Epithelial cell of prostate (primary cell): ENCODE data around the gene SMIM24.

DNA sequence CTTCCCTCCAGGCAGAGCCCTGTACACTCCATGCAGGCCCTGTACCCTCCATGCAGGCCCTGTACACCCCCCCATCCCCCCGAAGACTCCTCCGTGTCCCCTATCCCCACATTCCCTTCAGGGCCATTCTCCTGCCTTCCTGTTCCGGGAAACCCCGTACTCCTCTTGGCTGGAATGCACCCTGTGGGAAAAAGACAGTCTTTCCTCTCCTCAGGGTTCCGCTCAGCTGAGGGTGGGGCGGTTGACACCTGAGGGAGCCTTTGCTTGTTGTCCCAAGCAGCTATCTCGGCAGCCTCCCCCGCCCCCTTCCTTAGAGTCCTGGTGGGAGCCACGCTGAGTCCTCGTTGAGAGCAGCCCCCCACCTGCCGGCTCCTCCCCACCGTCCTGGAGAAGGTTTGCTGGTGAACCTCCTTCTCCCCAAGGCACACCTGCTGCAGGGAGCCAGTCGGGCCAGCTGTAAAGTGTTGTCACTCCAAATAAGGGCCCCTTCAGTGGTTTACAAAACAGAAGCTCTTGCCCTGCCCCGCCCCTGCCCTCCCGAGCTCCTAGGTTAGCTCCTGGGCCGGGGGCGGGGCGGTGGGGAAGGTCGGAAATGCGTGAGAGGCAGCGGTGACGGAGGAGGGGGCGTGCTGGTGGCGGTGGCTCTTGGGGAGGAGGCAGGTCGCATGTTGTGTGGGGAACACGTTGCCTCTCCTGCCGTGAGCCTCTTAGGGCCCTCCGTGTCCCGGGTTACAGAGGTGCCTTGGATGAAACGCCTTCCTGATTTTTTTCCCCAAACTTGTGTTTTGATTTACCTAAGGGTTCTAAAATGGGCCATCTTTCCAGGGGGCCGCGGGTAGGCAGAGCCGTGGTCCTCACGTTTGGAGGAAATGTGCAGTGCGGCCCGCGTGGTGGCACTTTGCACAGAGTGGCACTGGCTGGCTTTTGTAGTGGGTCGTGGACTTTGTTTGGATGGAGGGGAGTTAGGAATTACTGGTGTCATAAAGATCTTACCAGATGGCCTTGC lies 1.6 kb downstream of the GNA11 start:
- RRBS = no CpG with 5 or more reads among the region's 38 CpGs

GRCh38 chr19:3098397-3099381 lies 4.5 kb downstream of the GNA11 start:
- RRBS = 6% methylated on average over 10 of the region's 47 CpGs

DNA sequence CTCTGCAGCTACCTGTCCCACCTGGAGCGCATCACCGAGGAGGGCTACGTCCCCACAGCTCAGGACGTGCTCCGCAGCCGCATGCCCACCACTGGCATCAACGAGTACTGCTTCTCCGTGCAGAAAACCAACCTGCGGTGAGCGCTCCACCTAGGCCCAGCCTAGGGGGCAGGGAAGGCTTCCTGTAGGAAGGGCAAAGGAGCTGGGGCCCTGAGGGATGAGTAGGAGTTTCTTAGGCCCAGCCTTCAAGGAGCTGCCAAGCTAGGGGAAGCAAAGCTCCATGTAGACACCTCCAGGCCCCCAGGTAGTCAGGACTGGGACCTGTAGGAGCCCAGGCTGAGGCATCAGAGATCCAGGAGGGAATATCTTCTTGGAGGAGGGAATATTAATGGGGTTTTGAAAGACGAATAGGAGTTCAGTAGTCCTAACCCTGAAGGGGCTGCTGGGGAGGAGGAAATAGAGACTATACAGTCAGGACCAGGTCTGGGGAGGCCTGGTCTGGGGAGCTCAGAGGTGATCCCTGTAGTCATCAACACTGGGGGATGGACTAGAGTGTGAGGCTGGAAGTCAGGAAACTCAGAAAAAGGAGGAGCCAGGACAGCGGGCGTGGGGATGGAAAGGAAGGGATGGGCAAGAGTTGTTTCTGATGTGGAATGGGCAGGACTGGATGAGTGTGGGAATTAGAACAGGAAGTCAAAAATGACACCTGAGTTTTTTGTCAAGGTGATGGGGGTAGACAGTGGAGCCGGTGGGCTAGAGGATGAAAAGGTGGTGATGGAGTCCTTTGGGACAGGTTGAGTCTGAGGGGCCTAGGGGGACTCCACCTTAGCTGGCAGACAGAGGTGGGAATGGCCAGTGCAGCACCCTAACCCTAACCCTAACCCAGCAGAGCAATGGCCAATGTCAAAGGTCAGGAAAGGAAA lies 16.1 kb downstream of the GNA15 start:
- RRBS = no CpG with 5 or more reads among the region's 14 CpGs

- RRBS = 88% methylated on average over 4 of the region's 41 CpGs
These were observed 1.0 kb downstream of the S1PR4 start for GRCh38 chr19:3179498-3180105.

DNA sequence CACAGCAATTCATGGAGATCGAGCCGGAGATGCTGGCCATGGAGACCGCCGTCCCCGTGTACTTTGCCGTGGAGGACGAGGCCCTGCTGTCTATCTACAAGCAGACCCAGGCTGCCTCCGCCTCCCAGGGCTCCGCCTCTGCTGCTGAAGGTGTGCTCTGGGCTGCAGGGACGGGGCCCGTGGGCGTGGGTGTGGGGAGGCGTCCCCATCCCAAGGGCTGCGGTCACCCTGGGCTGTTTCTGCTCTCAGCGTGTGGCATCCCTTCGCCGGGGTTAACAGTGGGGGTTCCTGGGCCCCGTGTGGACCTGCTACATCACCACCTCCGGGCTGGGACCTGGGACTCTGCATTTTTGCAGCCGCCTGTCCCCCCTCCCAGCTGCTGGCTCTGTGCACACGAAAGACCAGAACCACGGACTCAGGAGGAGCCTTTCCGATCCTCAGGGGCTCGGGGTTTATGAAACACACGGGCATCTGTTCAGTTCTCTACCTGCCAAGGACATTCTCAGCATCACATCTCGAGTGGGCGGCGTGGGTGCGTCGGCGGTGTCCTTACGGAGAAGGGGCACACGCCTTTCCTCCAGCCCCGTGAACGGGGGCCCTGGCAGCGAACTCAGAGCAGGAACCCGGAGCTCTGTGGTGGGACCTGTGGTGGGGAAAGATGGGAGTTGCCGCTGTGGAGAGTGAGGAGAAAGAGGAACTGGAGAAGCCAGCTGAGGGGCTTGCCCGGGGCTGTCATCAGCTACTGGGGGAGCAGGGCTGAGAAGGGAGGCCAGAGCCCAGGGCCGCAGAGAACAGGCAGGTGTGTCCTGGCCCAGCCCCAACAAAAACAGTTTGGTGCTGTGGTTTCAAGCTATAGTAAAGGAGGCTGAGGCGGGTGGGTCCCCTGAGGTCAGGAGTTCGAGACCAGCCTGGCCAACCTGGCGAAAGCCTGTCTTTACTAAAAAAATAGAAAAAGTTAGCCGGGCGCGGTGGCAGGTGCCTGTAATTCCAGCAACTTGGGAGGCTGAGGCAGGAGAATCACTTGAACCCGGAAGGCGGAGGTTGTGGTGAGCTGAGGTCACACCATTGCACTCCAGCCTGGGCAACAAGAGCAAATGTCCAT lies 7.9 kb downstream of the NCLN start:
- RRBS = 77% methylated on average over 5 of the region's 48 CpGs

DNA sequence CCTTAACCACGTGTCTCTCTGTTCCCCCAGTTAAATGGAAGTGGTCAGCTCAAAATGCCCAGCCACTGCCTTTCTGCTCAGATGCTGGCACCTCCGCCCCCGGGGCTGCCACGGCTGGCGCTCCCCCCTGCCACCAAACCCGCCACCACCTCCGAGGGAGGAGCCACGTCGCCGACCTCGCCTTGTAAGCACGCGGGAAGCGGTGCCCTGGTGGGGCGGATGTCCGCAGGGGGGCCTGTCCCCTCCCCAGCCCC lies 26.7 kb downstream of the SMIM24 start:
- RRBS = no CpG with 5 or more reads among the region's 16 CpGs

DNA sequence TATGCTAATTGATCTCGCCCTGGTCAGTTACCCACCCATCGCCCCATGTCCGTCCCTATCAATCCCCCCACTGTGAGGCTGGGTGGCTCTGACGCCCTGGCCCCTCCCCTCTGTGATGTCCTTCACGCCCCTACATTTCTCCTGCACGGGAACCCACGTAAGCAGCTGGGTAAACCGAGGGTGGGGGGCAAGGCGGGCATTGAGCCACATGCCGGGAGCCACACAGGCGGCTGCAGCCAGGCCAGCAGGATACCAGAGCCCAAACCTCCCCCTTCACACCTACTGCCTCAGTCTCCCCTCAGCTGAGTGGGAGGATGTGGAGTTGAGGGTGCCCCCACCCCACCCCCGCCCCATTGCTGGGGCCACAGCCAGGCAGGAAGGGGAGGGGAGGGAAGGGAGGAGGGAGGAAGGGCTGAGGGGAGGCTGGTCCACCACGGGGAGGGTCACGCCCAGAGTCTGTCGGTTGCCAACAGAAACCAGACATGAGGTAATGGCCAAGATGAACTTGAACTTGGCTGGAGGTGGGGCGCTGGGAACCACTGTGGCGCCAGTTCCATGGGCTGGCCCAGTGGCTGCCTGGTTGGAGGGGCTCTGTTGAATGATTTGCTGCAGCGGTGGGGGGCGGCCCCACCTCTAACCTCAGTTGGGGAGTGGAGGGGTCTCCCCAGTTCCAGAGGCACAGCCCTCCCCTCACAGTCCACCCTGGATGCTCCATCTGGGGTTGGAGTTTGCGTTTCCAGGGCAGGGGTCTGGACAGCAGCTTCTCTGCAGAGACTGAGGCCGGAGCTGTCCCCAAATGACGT lies 20.8 kb downstream of the SMIM24 start:
- RRBS = no CpG with 5 or more reads among the region's 22 CpGs

- RRBS = 15% methylated on average over 15 of the region's 35 CpGs
These were observed at the start of gene SMIM24 for GRCh38 chr19:3480368-3481305. Gene SMIM24 (minus strand): TSS chr19:3480525.

GRCh38 chr19:3507333-3507866 lies 1.3 kb downstream of the FZR1 start:
- RRBS = no CpG with 5 or more reads among the region's 24 CpGs

DNA sequence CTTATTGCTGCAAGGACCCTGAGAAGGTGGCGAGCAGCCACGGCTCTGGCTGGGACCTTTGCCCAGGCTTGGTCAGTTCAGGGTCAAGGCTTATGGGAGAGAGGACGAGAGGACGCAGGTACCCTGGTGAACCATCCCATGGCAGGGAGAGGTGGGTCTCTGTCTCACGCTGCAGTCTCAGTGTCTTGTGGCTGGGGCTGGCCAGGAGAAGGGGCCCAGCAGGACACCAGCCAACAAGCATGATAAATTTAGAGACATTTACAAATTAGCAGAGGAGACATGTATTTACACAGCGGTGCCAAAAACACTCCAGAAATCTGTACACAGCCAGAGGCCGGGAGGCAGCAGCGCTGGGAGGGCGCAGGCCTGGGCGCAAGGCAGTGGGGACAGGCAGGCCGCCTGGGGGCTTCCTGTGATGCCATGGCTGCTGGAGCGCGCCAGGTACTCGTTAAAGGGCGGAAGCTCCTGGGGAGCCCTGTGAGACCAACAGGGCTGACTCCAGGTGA lies 7.0 kb upstream of the TBXA2R start:
- RRBS = no CpG with 5 or more reads among the region's 15 CpGs

DNA sequence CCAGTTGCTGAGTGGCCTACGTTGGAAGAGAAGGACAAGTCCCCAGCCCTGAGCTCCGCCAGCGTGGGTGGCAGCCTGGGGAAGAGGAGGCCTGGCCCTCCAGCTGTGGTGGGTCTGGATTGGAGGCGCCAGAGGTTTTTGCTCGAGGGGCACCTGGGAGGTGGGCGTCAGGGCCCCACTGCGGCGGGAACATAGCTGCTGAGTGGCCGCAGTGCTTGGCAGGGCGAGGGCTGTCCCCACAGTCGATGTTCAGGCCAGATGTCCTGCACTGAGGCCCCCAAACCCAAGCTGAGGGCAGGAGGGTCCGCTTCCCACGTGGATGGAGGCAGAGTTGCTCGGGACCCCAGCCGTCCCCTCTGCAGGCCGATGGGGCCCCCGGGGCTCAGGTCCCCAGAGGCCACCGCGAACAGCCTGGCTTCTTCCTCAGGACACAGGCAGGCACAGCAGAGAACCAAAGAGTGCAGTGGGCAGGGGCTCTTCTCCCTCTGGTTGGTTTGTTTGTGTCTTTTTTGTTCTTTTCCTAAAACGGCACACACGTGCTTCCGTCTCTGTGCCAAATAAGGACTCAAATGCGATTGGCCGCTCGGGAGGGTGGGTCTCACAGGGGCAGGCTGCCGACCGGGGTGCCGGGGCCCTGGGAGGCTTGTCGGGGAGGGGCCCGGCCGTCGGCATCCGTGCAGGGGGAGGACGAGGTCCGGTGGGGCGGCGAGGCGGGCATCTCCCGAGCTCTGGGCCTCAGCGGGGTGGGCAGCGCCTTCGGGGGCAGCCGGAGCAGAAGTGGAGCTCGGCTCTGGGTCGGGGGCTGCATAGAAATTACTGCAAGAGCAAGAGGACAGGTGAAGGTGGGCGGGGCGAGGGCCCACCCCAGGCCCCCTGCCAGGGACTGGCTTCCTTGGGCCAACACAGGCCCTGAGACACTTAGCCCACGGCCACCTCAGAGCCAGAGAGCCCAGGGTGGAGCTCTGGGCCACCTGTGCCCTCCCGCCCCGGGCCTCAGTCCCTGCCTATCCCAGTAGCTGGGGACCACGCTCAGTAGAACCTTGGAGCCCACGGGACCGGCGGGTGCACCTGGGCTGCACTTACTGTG lies 6.1 kb upstream of the CACTIN start:
- RRBS = 90% methylated on average over 14 of the region's 54 CpGs

GRCh38 chr19:3657929-3658315 lies 31.3 kb upstream of the CACTIN start:
- RRBS = no CpG with 5 or more reads among the region's 14 CpGs

DNA sequence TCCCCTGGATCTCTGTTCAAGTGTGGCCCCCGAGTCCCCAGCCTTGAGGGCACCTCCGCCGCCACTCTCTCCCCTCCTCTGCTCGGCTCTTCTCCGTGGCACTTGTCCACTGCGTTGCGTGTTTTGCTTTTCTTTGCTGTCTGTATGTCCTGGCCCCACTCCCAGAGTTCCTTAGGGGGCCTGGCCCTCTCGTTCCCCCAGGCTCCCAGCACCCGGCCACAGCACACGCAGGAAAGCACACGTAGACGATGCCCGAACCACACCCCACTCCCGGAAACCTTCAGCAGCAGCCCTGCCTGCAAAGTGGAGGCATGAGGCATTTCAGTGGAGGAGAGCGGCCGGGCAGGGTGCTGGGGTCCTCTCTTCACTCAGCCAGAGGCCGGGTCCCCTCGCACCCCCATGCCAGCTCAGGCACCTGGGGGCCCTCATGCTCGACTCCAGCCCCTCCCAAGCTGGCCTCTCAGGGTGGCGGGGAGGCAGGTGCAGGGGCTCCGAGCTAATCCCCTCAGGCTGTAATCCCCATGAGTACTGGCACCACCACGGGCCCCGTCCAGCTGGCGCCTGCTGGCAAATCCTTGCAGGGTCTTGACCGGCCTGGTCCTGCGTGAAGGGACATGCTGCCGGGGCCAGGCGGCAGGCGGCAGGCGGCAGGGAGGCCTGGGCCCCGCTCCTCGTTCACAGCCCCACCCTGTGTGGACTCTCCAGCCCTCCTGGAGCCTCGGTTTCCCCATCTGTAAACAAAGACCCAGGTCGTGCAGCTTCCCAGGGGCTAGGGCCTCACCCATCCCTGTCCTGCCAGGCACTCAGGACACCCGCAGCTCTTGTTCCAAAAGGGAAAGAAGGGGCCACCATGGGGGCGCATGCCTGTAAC lies 7.1 kb downstream of the PIP5K1C start:
- RRBS = 58% methylated on average over 8 of the region's 36 CpGs

- RRBS = 6% methylated on average over 19 of the region's 58 CpGs
These were observed 15.3 kb upstream of the MATK start for GRCh38 chr19:3801223-3802232.

DNA sequence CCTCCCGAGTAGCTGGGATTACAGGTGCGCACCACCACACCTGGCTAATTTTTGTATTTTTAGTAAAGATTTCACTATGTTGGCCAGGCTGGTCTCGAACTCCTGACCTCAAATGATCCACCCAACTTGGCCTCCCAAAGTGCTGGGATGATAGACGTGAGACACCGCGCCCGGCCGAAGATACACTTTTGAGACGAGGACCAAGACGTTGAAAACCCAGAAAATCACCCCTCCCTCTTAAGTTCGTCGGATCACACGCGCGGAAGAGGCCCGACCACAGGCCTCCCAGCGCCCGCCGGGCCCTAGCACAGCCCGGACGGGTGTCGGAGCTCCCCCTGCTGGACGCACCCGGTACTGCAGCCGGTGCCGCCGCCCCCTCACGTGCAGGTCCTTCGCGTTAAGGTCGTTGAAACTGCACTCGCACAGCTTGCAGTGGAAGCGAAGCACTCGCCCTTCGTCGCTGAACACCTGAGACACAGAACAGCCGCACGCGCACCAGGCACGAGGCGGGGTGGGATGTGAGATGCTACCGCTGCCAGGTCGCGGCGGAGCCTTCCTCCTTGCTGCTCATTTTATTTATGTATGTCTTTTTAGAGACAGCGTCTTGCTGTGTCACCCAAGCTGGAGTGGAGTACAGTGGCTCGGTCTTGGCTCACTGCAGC lies 35.7 kb upstream of the MATK start:
- RRBS = no CpG with 5 or more reads among the region's 47 CpGs

GRCh38 chr19:3931039-3931614 lies 1.7 kb upstream of the NMRK2 start:
- RRBS = no CpG with 5 or more reads among the region's 10 CpGs

DNA sequence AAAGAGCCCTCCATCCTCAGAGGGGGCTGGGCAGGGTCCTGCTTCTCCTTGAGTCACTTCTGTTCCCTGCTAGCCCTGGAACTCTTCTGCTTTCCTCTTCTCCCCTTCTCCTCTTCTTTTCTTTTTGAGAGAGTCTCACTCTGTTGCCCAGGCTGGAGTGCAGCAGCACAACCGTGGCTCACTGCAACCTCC lies 19.0 kb downstream of the NMRK2 start:
- RRBS = no CpG with 5 or more reads among the region's 1 CpG

DNA sequence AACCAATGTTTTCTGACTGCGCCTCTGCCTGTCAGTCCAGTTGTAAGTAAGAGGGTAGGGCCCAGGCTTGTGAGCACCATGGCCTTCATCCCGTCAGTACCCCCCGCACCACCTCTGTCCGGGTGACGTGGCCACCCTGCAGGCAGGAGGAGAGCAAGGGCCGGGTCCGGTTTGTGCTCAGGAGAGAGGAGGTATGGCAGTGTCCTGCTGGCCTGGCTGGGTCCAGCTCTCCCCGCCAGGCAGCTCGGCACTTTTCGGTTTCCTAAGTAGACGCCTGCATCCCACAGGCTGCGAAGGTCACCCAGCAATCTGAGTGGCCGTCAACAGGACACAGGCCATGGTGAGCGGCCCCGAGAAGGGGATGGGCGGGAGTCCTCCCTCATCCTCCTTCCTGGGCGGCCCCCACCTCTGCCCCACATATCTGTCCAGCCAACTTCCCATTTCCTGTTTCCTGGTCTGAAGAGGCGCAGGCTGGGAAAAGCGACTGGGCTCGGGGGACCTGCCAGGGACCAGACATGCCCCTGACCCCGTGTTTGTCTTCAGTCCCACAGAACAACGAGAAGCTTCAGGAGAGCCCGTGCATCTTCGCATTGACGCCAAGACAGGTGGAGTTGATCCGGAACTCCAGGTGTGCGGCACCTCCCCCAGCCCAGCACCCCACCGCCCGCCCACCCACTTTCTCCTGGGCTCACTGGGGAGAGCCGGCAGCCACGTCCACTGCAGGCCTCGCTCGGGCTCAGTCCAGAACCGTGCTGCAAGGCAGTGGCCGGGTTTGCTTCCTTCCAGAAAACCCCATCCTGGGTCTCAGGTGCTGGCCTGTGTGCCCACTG lies 16.2 kb downstream of the PIAS4 start:
- RRBS = 97% methylated on average over 10 of the region's 35 CpGs

DNA sequence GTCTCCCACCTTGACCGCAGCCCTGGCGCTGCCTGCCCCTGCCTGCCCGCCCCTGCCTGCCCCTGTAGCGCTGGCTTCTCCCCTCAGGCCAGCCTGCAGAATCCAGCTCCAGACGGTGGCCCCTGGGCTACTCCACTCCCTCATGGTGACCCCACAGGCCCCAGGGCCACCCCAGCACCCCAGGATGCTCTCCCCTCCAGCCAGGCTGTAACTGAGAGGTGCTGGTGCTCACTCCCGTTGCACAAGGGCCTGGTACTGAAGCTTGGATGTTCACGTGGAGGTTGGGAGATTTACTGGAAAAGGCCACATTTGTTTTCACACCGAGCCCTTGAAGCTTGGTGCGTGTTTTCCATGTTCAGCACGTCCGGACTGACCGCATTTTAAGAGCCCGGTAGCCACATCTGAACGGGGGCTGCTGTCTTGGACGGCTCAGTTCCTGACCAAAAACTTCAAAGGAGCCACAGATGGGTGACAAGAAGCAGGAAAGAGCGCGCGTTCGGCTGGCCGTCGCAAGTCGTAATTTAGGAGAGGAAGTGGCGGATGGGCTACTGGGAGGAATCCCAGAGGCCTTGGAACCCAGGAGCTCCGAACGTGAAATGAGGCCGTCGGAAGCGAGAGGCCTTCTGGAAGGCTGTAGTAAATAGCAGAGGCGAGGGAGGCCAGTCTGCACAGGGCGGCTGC lies 11.2 kb downstream of the MAP2K2 start:
- RRBS = no CpG with 5 or more reads among the region's 30 CpGs

GRCh38 chr19:4174165-4174659 lies 8.2 kb downstream of the SIRT6 start:
- RRBS = 52% methylated on average over 3 of the region's 7 CpGs